ENCODE measurements around the genes ARFGEF3 and ECT2L.

DNA sequence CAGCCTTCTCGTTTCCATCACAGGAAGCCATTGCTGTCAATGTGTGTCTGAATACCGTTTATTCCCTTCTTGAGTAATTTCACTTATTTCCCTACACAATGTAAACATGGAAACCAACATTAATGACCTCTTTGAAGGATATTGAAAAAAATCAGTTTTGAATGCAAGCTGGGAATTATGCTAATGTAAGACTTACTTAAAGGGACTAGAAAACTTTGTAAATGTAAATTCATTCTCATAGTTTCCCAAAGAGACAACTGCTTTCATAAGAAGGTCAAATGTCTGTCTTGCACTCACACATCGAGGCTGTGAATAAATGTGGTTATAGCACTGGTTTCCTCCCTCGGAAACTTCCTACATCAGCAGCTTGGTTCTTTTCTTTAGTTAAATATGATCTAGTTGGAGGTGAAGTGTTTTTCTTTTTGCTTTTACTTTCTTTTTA lies 108.2 kb downstream of the TNFAIP3 start:
- PRO-cap, 2 experiments = no peak in any of the 2 experiments

GRCh38 chr6:138013851-138014502 lies 93.2 kb downstream of the PERP start:
- PRO-cap, 2 experiments = no peak in any of the 2 experiments

- PRO-cap, 2 experiments = no peak in any of the 2 experiments
These were observed 70.1 kb downstream of the PERP start for GRCh38 chr6:138037047-138037601.

DNA sequence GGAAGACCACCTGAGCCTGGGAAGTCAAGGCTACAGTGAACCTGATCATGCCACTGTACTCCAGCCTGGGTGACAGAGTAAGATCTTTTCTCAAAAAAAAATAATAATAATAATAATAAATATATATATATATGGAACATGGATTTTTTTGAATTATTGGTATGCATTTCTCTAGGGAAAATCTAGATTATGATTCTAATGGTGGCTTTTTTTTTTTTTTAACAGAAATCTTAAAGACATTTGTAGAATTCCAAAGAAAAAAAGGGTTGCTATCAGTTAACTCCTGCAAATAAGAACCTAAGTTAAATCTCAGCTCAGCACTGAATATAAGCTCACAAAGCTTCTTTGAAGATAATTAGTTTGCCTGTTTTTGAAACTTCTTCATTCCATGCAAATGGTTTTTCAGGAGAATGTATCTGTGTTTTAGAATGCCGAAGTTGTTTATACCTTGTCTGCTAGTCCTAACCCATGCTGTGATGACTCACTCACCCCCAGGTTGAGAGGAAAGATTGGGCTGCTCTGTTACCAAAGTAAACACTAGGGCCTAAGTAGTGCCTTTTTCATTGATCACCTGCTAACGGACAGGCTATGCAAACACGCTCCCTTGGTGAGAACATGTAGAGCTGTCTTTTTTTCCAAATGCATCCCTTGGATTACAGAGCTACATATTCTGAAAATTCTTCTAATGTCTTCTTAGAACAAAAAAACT lies 20.9 kb downstream of the PERP start:
- PRO-cap, 2 experiments = peak in 1 of 2 experiments; most common minus-strand start position 483 of the sequence (in 1)

DNA sequence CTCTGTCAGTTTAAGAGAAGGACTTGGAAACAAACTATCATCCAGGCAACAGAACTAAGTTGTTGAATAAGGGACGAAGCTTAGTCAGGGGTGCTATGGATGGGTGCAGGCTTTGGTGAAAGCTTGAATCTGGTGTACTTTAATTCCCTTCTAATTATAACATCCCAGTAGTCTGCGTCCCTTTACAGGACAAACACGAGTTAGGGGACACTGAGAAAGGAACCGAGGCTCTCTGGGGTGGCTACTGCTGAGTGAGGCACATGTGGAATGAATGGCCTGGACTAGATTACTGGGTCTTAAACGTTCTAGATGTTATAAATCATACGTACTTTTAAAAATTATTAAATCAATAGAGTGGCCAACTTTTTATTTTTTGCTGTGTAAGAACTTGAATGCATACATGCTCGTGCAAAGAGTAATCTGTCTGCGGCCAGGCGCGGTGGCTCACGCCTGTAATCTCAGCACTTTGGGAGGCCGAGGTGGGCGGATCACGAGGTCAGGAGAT lies 4.8 kb downstream of the PERP start:
- PRO-cap, 2 experiments = no peak in any of the 2 experiments

DNA sequence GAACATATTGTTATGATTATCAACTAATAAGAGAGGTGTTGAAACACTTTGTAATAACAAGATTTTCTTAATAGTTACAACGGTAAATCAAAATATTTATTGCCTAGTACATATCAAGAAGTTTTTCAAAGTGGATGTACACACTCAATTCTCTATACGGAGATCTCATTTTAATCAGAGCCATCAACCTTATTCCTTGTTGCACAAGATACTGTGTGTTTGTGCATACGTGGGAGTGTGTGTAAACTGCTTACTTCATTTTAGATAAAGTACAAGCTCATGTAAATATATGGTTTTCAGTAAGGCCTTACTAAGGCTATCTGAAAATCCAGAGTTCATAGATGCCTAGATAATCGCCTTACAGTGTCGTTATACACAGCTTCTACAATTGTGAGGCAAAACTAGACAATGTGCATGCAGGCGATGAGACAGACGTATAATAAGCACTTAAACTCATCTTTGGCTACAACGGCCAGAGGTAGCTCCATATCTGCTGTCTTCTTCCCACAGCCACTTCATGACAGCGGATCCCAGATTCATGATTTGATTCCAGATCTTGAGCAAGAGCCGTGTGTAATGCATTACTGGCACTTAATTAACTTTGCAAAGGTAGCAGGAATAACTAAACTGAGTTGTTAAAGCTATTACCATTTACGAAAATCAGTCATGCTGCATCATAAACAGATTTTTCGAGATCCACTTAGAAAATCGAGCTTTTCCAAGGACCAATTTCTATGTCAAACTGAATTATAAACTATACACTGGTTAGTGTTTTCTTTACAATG lies 2.5 kb downstream of the PERP start:
- PRO-cap, 2 experiments = no peak in any of the 2 experiments

GRCh38 chr6:138161621-138162146 lies at the start of gene ARFGEF3:
ARFGEF3 (plus strand) TSS chr6:138161939.
- PRO-cap, 2 experiments = peak in 2 of 2 experiments; most common plus-strand start chr6:138161958 (in 2); most common minus-strand start chr6:138161842 (in 2)

- PRO-cap, 2 experiments = no peak in any of the 2 experiments
These were observed 1.1 kb downstream of the ARFGEF3 start for GRCh38 chr6:138162817-138163290.

DNA sequence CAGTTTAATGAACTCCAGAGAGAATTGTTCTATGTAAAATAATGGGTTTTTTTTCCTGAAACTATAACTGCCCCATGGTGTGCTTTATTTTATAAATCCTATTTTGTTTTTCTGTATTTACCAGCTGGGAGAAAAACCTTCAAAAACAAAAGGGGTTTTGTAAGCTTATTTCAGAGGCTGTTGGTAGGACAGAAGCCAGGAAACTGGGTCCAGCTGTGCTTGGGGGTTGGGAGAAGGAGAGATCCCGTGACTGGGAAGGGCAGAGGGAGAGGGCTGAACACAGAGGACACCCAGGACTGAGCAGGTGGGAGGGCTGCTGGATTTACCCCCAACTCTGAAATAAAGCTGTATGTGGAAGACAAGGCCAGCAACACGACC lies 21.2 kb downstream of the ARFGEF3 start:
- PRO-cap, 2 experiments = no peak in any of the 2 experiments

DNA sequence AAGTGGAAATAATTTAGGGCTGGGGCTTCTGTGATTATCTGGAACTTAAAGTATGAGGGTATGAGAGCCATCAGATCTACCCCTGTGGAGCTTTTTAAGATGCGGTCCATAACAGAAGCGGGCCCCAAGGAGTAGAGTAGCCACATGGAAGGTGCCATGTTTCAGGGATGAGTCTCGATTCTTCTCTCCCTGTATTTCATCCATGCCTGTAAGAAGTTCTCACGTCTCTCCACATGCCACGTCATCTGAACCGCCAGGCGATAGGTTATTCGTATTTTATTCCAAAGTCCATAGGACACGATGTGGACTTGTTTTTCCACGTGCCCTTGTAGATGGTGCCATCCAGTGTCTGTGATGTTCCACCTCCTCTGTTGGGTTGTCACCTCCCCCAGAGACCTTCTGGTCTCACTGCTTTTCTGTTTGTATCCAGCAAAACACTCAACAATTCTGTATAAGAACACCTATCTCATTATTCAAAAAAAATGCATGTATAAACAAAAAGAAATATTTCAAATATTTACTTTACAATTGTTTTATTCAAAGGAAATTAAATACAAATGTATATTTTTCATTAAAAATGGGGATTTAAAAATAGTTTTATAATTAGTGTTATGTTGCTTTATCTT lies 17.6 kb downstream of the HEBP2 start:
- PRO-cap, 2 experiments = no peak in any of the 2 experiments

DNA sequence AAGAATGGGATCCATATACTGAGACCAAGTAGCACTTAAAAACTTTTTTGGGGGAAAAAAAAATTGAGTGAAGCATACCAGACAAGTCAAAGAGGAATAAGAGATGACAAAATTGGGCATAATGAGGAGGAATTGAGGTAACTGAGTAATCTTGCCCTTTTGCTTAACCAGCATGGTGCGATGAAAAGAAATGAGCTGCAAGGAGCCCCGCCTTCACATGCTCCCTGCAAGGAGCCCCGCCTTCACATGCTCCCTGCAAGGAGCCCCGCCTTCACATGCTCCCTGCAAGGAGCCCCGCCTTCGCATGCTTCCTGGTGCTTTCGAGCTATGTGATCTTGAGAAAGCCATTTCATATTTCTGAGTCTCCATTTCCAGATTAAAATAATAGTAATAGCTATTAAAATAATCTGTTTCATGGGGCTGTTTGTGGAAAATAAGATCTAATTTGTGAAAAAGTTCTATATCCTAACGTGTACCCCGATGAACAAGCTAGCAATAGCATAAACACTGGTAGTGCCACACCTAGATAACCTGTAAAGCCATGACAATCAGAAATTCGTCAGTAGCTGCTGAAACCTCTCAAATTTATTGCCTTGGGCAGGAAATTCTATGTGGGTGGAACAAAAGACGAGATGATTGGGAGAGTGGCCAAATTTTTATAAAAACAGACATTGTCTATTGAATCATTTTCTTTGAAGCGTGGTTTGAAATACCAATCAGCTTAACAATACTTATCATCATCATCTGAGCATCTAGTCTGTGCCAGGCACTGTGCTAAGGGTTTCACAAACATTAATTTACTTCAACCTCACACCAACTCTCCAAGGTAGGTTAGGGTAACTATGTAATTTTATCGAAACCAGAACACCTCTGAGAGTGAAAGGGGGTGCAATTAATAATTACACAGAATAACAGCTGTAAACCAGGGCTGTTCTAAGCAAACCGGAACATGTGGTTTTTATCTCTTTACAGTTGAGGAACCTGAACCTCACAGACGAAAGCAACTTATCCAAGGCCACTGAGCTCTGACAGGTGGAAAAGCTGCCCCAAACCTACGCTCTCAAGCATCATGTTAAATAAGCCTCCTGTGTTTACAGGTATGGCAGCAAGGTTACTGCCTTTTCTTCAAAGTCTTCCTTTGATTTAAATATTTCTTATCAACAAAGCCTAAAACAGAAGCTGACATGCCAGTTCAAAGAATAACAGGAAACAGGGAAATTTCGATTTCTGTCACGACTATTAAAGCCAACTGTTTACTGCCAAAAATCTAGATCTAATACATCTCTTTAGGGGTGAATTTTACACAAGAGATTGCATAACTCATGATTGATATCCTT lies 43.6 kb downstream of the NHSL1 start:
- PRO-cap, 2 experiments = no peak in any of the 2 experiments

GRCh38 chr6:138545329-138546147 lies 46.2 kb upstream of the NHSL1 start:
- PRO-cap, 2 experiments = peak in 2 of 2 experiments; most common plus-strand start chr6:138545871 (in 2); most common minus-strand start chr6:138545732 (in 2)

DNA sequence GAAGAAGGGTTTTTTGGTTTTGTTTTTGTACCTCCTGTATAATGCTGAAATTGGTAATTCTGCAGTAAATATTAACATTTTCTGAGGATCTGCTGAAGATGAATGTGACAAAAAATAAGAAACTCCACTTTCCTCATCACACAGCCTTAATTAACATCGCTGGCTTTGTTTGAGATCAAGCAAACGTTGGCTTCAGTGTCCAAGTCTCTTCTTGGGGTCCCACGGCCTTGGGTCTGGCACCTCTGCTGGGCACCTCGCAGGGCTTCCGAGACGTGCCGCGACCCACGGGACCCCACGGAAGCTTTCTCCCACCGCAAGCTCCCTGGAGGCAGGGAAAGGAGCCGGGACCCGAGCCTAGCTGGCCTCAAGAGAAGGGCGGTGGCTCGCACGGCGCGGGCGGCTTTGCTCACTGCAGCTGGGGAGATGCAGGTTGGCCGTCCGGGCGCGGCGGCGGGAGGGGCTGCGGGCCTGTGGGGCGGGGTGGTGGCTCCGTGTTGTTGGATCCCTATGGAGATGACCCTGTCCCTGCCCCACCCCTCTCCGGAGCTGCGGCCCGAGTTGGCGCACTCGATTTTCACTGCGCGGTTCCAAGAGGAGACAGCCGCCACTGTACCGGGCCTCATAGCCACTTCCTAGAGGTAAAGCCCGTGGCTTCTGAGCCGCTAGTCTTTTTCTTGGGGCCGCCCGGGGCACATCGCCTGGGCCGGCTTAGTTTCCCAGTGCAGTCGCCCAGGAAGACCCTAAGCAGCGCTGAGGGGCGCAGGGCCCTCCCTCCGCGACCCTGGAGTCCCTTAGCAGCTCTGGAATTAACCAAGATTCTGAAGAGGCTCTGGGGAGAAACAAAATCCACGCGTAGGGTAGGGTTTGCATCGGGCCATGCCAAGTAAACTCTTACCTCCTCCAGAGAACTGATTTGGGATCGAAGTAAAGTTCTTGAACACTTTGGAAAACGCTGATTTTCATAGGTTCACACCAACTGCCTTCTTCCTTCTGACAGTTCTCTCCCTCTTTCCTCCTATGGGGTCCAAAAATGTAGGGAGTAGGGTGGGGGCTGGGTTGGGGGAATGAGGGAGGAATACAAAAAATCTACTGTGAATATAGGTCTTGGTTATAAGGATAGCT lies at the start of gene ECT2L:
ECT2L (plus strand) TSS at position 533 of the 1,122 bp plus-strand sequence.
- PRO-cap, 2 experiments = no peak in any of the 2 experiments

- PRO-cap, 2 experiments = no peak in any of the 2 experiments
These were observed 1.0 kb downstream of the REPS1 start for GRCh38 chr6:138987035-138987425.

DNA sequence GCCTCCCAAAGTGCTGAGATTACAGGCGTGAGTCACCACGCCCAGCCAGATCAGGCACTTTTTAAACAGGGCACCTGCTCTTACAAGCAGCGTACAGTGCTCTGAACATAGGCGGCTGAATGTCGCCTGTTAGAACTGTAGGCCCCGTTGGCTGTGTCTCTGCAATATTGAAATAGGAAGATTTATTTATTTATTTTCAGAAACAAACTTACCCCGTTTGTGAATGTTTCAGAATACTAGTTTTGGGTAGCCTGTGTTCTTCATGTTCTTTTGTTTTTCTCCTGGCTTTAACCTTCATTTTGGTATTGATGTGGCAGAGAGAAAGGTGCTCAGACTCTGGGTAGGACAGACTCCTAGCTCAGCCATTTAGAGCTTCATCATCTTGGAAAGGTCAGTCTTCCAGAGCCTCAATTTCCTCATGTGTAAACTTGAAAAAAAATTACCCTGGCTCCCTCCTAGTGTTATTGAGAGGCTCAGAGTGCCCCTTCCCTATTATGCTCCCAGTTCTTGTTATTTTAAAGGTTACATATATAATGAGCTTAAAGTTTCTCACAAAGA lies 2.1 kb downstream of the HECA start:
- PRO-cap, 2 experiments = no peak in any of the 2 experiments

GRCh38 chr6:139178124-139178575 lies 43.3 kb downstream of the HECA start:
- PRO-cap, 2 experiments = no peak in any of the 2 experiments

DNA sequence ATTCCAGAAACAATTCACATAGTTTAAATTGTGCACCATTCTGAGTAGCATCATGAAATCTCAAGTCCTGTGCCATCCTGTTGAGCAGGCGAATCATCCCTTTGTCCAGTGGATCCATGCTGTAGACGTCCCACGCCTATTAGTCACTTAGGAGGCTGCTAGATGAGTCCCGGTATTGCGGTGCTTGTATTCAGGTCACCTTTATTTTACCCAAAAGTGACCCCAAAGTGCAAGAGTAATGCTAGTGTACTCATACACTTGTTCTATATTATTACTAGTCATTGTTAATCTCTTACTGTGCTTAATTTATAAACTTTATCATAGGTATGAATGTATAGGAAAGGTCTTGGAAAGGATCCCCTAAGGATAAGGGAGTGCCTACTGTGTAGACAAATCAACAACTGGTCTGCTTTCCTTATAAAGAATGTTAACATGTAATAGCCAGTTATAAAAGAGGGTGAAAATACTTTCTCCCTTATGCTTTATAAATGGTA lies 46.5 kb downstream of the HECA start:
- PRO-cap, 2 experiments = no peak in any of the 2 experiments

DNA sequence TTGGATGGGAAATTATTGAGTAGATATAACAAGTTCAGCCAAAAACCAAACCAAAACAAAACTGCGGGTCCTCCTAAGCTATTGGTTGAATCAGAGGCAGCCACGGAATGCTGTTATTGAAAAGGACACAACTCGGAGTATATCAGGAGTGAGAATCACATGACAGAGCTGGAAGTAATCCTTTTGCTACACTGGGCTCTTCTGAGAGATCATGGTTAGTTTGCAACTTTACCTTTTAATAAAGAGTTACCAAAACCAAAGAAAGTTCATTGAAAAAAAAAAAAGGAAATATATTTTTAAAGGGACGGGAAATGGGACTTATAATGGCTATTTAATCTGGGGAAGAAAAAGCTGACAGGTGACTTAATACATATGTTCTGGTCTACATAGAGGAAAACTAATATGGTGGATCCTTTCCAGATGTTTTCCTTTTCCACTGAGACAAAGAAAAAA lies 6.9 kb upstream of the CITED2 start:
- PRO-cap, 2 experiments = no peak in any of the 2 experiments

DNA sequence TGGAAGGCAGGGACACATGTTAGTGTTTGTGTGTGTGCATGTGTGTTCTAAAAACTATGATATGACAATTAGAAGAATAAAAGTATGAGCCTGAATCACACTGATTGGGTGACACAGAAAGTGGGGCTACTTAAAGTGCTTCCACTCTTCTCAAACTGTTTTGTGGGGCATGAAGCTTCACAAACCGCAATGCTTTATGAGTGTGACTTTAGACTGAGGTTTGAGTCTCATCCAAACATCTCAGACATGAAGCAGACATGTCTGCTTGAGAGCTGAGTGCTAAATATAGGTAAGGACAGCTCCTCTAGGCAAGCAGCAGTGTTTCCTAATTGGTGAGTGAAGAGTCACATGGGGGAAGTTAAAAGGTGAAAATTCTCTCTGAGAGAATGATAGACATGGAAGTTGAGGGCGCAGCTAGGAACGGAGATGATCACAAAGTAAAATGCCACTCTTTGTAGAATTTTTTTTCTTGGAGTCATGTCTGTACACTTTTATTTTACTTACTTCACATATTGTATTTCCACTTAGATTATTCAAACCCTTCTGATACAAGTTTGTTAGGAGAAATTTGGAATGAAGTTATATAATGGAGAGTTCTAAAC lies 727.0 kb upstream of the CITED2 start:
- PRO-cap, 2 experiments = no peak in any of the 2 experiments

DNA sequence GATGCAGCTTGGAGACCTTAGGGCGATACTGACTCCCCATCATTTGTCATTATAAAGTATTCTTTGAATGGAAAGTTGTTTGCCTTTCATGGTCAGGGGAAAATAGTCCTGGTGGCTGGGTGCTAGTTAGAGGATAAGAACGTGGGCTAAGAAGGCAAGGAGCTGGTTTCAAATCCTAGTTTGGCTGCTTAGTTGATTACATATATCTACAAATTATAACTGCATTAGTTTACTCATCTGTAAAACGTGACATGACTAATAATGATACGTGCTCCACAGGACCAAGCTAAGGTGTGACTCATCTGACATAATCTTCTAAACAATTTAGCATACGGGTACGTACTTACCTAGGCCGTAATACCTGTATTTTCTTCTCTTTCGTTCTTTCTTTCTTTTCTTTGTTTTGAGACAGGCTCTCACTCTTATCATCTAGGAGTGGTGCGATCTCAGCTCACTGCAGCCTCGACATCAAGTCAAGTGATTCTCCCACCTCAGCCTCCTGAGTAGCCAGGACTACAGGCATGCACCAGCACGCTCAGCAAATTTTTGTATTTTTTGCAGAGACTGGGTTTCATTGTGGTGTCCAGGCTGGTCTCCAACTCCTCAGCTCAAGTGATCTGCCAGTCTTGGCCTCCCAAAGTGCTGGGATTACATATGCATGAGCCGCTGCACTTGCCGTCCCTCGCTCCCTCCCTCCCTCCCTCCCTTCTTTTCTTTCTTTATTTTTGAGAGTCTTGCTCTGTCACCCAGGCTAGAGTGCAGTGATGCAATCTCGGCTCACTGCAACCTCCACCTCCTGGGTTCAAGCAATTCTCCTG lies 1274.2 kb upstream of the GJE1 start:
- PRO-cap, 2 experiments = no peak in any of the 2 experiments